Cytotoxic T cell (primary cell): ENCODE results near the gene HRH1.

- PRO-cap, 2 experiments: no peak in any of the 2 experiments
Measured at GRCh38 chr3:9783954-9784501, 8.2 kb downstream of the TADA3 start.

DNA sequence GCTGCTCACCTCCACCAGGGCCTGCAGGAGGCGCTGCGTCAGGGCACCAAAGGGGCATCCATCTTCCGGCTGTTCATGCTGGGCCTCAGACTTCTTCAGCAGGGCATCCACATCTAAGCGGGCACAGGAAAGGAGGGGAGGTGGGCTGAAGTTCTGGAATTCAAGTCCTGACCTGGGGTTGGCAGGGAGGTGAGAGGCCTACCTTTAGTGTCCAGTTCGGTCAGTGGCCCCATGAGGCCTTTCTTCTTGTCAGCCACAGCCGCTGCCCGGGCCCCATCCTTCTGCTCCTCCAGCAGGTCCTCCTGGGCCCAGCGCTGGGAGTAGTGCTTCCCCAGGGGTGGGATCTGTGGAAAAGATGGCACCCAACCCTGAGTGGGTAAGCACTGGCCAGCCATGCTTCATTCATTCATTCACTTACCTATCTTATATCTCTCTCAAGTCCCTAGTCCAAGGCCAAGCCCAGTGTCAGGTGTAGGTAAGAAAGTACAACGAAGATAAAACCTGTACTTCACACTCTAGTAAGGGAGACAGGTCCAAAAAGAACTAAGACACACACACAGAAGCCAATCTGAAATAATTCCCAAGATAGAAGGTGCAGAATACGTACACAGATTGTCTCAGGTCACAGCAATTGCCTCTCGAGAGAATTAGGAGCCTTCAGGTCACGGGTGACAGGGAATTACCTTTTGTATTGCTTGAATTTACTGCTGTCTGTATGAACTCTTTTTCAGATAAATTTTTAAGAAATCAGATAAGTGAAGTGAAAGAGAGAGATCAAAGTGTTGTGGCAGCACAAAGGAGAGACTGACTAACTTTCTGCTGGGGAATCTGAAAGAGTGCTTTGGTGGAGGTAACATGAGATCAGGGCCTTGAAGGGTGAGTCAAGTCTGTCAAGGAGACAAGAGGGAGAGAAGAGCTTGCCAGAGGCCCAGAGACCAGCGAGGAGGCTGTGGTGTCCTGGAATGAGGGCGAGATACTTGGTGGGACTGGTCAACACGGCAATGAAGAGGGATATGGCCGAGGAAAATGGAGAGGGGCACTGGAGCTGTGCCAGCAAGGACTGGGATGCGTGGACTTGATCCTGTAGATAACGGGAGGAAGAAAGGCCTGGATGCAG lies 4.9 kb downstream of the TADA3 start:
- PRO-cap, 2 experiments: no peak in any of the 2 experiments

DNA sequence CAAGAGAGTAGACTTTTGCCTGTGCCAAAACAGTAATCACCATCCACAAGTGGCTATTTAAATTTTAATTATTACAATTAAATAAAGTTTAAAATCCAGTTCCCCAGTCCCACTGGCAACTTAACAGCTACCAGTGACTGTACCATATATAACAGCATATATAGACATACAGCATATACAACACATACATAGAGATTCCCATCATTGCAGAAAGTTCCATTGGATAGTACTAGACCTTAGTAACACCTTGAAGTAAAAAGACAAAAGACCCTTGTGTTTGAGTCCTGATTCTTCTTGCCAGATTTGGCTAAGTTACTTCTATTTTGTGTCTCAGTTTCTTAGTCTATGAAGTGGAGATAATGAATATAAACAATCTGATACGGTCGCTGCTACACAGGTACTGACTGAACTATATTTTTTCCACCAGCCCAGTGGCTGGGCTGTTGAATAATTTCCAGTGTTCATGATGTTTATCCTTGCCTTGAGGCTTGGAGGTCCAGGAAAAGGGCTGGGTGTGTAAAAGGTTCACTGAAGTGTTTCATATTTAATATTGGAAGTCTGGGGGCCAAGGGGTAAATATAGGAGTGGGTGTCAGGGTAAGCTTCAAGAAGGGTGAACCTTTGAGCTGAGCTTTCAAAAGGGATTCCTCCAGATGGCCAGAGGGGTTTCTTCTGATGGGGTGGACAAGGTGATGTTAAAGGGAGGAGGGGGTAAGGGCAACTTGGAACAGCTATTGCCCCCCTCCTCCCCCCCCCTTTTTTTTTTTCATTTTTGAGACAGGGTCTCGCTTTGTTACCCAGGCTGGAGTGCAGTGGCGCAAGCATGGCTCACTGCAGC lies 2.4 kb upstream of the TTLL3 start:
- PRO-cap, 2 experiments: no peak in any of the 2 experiments

- PRO-cap, 2 experiments: peak in 2 of 2 experiments; most common minus-strand start chr3:10009142 (in 2)
Measured at GRCh38 chr3:10009013-10010028, 16.9 kb upstream of the FANCD2 start.

GRCh38 chr3:10022482-10023096 lies 3.6 kb upstream of the FANCD2 start:
- PRO-cap, 2 experiments: no peak in any of the 2 experiments

- PRO-cap, 2 experiments: no peak in any of the 2 experiments
Measured at GRCh38 chr3:10142633-10143255, 1.2 kb downstream of the VHL start.

GRCh38 chr3:10205398-10206267 lies 40.9 kb downstream of the IRAK2 start:
- PRO-cap, 2 experiments: no peak in any of the 2 experiments

- PRO-cap, 2 experiments: no peak in any of the 2 experiments
Measured at GRCh38 chr3:10234894-10235229, 13.4 kb upstream of the TATDN2 start.

DNA sequence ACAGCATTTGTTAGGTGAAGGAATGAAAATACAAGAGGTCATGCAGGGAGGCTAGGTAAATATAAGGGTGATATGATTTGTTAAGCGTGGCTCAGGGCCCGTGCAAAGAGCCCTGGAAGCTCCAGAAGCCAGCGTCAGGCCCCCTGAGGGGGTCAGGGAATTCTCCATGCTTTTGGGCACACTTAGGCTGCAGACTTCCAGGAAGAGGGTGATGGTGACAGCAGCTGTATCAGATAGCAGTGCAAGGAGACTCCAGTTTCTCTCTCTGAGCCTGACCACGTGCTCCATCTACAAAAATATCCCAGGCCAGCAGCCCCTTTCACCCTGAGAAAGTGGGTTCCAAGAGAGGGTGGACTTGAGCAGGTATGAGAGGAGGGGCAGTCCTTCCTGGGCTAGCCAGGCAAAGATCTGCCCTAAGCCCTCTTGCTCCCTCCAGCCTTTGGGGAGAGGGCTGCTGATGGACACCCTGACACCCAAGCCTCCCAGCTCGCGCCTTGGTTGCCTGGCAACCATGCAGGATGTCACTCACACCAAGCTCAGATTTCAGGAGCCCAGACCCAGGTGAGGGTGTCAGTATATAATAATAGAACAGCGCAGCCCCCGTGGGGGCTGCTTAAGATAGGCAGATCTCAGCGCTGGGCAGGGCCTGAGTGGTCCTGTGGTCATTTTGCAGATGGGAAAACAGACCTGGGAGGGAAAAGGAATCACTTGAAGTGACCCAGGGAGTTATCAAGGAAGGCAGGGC lies 35.8 kb downstream of the ATP2B2 start:
- PRO-cap, 2 experiments: no peak in any of the 2 experiments

- PRO-cap, 2 experiments: no peak in any of the 2 experiments
Measured at GRCh38 chr3:10702897-10703562, 113.0 kb upstream of the SLC6A11 start.

DNA sequence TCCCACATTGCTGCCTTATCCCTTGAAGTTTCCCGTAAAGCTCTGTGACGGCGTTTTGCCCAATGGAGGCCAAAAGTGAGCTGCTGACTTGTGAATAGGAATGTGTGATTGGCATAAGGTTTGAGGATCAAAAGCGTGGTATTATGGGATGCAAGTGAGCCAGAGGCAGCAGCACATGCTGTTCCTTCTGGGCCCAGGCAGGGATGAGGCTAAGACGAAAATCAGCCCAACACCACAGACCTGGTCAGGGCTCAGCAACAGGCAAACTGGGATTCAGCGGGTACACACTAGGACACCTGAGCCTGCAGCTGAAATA lies 47.0 kb upstream of the SLC6A11 start:
- PRO-cap, 2 experiments: no peak in any of the 2 experiments

- PRO-cap, 2 experiments: no peak in any of the 2 experiments
Measured at GRCh38 chr3:10994362-10994808, 1.8 kb downstream of the SLC6A1 start.

GRCh38 chr3:10998463-10999159 lies 6.1 kb downstream of the SLC6A1 start:
- PRO-cap, 2 experiments: no peak in any of the 2 experiments

GRCh38 chr3:11154046-11154930 lies at the start of gene HRH1:
TSS of gene HRH1 (plus strand) at chr3:11154493.
- PRO-cap, 2 experiments: no peak in any of the 2 experiments

DNA sequence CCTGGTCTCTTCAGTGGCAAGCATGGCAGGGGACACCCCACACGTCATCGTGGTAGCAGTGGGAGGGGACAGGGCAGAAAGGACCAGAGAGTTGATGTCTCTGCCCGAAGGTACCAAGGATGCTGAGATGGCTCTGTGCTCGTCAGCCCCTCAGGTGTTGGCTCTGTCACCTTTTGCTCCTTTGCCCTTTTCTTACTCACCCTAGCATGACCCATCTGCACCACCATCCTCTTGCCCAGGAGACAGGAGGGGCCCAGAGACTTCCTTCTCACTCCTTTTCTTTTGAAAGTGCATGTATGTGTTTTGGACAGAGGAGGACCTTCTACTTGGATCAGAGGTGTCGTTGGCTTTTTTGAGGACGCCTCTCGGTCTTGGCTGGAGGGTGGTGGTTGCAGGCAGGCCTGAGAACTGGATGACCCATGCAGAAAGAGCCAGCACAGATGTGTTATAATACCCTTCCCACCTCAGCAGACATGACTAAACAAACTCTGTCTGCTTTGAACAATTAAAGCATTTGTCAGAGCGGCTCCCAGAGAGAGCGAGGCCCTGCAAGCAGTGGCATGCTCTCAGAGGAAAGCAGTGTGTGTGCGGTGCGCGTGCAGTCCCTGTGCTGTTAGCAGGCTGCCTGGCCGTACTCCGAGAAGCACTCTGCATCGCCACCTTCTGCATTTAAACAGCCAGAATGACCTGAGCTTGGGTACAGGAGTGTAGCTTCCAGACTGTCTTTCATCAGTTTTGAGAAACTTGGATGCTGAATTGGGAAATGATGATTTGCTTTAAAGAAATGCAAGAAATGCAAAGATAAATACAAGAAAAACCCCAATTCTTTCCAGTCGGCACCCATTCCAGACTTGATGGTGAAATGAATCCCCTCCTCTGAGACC lies 113.8 kb downstream of the VGLL4 start:
- PRO-cap, 2 experiments: no peak in any of the 2 experiments

GRCh38 chr3:11550967-11551622 lies 92.6 kb downstream of the VGLL4 start:
- PRO-cap, 2 experiments: no peak in any of the 2 experiments

DNA sequence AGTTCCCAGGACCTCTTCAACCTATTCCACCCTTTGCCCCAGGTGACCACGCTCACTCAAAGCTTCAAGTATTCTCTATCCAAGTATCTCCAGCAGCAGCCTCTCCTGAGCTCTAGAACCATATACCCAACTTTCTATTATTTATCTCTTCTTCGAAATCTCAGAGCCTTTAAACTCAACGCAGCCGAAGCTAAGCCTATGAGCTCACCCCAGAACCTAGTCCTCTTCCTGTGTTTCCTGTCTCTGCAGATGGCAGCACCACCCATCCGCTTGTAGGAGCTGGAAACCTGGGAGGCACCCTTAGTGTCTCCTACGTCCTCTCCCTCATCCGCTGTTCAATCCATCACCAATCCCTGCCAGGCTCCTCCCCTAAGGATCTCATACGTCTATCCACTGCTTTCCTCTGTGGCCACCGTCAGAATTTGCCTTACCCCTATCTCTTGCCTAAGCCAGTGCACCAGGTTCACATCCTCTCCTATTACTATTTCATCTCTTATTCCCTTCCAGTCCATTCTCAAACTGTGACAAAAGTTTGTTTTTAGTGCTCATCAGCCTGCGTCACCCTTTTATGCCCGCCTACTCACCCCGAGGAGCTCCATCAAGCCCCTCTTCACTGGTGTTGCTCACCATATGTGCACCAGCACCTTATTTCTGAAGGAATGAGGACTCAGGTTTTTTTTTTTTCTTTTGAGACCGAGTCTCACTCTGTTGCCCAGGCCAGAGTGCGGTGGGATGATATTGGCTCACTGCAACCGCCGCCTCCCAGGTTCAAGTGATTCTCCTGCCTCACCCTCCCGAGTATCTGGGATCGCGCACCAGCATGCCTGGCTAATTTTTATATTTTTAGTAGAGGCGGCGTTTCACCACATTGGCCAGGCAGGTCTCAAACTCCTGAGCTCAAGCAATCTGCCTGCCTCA lies 9.4 kb downstream of the VGLL4 start:
- PRO-cap, 2 experiments: no peak in any of the 2 experiments

- PRO-cap, 2 experiments: no peak in any of the 2 experiments
Measured at GRCh38 chr3:11638906-11639564, 4.7 kb downstream of the VGLL4 start.

GRCh38 chr3:11795604-11796126 lies 51.0 kb downstream of the TAMM41 start:
- PRO-cap, 2 experiments: no peak in any of the 2 experiments

DNA sequence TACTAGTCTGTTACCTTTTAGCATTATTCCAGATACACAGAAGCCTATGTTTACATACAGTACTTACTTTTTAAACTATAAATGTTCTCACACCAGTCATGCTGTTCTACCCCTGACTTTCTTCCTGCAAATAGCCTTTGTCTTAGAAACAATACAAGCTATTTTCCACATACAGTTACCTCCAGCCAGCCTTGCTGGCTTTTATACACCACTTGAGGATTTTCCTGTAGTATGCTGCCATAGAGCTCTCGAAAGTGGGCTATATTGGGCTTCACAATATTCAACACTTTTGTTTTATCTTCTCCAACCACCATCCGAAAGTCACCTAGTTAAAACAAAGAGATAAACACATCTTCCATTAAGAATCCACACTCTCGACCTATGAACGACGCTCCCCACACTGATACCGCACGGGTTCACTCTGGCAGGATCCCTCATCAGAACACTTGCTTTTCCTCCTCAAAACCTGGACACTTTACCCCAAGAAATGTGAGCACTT lies 29.6 kb downstream of the TAMM41 start:
- PRO-cap, 2 experiments: no peak in any of the 2 experiments